ENCODE results near the gene PTPRE.

DNA sequence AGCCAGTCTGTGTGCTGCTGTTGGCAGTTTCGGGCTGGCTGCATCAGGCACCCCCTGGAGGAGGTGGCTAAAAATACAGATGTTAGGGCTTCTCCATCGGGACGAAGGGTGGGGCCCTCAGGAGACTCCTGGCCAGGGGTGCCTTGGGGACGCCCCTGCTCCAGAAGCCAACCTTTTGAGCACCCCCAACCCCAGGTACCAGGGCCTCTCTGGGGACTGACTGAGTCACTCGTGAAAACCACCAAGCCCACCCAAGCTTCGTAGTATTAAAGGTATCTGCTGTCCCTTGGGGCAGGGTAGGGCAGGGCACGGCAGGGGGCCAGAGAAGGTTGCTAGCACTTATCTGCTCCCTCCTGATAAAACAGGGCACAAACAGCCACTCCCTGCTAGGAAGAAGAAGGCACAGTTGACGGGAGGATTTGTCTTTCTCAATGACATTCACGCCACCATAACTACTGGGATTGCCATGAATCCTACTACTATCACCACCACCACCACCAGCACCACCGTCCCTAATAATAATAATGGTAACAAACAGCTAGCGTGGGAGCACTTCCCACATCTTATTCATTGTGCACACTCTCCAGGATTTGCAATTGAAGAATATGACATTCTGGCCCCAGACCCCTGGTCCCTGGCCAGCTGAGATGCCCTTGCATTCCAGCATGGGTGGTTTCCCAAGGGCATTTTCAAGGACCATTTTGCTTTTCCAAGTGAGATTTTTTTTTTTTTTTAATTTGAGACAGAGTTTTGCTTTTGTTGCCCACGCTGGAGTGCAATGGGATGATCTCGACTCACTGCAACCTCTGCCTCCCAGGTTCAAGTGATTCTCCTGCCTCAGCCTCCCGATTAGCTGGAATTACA is 117.6 kb upstream of the CTBP2 start:
- RAMPAGE, long total RNA = no peak
- RRBS = no CpG with 5 or more reads among the region's 14 CpGs

- RAMPAGE, long total RNA = no peak
- RRBS = 2% methylated on average over 14 of the region's 22 CpGs
Observed at GRCh38 chr10:125161425-125161735, 133.5 kb upstream of the CTBP2 start.

DNA sequence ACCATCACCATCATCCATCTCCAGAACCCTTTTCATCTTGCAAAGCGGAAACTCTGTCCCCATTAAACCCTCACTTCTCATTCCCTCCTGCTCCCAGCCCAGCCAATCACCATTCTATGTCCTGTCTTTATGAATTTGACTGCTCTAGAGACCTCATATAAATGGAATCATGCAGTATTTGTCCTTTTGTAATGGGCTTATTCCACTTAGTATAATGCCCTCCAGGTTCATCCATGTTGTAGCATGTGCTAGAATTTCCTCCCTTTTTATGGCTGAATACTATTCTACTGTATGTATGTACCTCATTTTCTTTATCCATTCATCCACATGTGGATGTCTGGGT is 202.1 kb upstream of the CTBP2 start:
- RAMPAGE, long total RNA = no peak
- RRBS = no CpG with 5 or more reads among the region's 1 CpG

DNA sequence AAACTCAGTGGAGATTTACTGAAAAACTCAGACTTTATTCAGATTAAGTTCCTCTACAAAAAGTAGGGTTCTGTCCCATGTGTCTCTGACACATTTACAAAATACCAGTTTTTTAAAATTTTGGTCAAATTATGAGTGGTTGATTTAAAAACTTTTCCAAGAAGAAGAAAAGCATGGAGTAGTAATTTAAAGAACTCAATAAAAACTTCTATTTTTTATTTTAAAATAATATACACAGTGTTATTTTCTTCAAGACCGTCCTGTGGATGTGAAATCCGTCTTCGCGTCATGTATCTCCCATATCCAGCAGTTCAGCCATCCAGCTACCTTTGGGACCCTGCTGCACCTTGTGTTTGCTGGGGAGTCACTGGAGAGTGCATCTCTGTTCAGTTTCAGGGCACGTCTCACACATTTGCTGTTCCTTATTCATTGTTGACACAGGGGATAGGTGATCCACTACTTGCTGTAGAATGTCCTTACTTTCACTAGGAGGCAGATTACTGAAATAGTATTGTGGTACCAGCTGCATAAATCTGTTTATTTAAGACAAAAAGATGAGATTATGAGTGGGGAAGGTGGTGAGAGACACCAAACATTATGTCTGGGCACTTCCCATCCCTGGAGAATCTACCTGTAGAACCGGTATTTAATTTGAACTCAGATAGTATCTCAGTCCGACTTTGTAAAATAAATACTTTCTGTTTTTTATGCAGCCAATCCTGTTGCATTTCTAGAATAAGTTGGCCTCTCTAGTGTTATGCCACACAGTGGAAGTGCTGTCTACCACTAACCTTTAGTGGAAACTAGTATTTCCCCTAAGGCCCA is 13.2 kb downstream of the BCCIP start:
- RAMPAGE, long total RNA = no peak
- RRBS = no CpG with 5 or more reads among the region's 7 CpGs

GRCh38 chr10:125844862-125845489 is 21.6 kb downstream of the BCCIP start:
- RAMPAGE, long total RNA = no peak
- RRBS = no CpG with 5 or more reads among the region's 6 CpGs

DNA sequence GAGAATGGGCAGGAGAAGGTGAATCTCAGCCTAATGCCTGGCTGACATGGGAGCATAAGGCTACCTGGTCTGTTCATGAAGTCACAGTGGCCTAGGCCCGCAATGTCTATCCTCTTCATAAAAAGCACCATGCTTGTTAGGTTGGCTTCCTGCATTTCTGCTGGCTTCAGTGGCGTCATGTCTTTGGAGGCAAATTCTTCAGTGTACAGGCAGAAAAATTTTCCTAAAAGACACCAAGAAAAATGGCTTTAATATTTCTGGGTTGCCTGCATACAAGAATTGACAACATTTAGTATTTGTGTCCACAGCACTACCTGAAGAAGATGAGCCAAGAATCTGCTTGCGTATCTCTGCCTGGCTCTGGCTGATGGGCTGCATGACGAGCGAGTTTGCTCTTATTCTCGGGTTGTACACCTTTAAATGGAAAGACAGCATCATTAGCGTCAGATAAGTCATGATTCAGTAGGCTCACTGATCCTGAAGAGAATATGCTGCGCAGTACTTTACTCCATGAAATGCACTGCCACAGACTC is 28.8 kb downstream of the DHX32 start:
- RAMPAGE, long total RNA = no peak
- RRBS = no CpG with 5 or more reads among the region's 8 CpGs

GRCh38 chr10:126024516-126025114 is 128.3 kb downstream of the FANK1 start:
- RAMPAGE, long total RNA = no peak
- RRBS = no CpG with 5 or more reads among the region's 1 CpG

- RAMPAGE, long total RNA = no peak
- RRBS = no CpG with 5 or more reads among the region's 21 CpGs
Observed at GRCh38 chr10:126041689-126042894, 145.7 kb downstream of the FANK1 start.

DNA sequence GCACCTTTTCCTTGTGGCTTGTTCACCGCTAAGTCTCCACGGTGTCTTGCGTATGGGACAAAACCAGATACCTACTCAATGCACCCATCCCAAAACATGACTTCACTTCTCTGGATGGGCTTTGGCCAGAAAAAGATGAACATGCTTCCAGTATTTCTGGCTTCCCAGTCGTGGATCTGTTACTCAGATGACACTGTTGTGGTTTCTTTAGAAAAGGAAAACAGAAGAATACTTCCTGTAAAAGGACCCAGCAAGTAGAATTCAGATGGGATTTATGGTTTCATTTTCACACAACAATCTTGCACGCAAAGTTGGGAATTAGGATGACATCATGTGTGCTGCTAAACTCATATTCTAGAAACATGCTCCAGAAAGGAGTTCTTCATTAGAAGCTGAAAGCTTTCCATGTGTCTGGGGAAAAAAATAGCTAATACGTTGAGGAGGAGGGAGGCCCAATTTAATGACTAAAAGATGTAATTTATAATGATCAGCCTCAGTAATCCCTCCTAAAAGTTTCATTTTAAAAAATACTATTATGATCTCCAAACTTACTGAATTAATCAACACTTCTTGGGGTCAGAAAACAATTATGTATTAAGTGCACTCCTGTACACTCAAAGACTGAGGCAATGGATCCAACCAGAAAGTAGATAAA is 216.6 kb downstream of the ADAM12 start:
- RAMPAGE, long total RNA = no peak
- RRBS = no CpG with 5 or more reads among the region's 6 CpGs

GRCh38 chr10:126561377-126561868 is 109.1 kb downstream of the C10orf90 start:
- RAMPAGE, long total RNA = no peak
- RRBS = no CpG with 5 or more reads among the region's 9 CpGs

DNA sequence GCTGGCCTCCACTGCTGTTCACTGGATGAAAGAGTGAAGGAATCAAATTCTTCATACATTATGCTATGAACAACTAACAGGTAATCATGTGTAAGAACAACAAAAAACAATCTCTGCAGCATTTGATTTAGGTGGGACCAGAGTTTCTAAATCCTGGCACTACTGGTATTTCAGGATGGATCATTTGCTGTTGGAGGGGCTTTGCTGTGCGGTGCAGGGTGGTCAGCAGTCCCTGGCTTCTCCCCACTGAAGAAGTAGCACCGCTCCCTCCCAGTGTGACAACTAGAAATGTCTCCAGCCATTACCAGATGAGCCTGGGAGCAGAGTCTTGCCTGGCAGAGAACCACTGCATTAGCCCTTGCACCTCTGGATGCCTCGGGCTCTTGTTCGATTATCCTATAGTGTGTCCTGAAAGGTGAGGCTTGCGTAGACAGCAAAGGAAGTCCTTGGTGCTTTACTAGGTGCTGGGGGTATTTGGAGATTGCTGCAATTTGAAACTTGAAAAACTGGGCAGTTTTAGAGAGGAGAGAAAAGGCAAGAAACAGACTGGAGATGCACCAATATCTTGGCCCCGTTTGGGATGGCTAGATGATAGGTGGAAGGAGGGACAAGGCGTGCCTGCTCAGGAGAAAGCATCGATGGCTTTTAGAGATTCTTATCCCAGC is 18.1 kb downstream of the INSYN2A start:
- RAMPAGE, long total RNA = no peak
- RRBS = no CpG with 5 or more reads among the region's 8 CpGs

DNA sequence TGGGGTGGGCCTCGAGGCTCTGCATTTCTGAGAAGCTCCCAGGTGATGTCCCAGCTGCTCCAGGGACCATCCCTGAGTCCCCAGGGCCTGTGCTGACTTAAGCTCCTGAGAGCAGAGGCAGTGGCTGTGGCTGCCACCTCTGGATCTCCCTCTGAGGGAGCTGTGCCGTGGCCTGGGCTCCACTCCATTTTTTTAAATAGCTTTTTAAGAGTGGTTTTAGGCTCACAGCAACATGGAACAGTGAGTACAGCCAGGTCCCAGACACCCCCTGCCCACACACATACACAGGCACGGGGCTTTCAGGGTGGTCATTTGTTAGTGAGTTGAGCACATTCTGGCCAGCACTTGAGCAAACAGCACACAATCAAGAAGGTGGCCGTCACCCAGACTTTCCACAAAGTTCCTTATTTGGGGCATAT is 156.8 kb upstream of the NPS start:
- RAMPAGE, long total RNA = no peak
- RRBS = no CpG with 5 or more reads among the region's 4 CpGs

- RAMPAGE, long total RNA = no peak
- RRBS = no CpG with 5 or more reads among the region's 2 CpGs
Observed at GRCh38 chr10:127534309-127534546, 14.9 kb upstream of the NPS start.

- RAMPAGE, long total RNA = no peak
- RRBS = no CpG with 5 or more reads among the region's 15 CpGs
Observed at GRCh38 chr10:127734562-127735264, 2.3 kb upstream of the FOXI2 start.

GRCh38 chr10:127834092-127834610 is 58.6 kb downstream of the CLRN3 start:
- RAMPAGE, long total RNA = no peak
- RRBS = no CpG with 5 or more reads among the region's 7 CpGs

DNA sequence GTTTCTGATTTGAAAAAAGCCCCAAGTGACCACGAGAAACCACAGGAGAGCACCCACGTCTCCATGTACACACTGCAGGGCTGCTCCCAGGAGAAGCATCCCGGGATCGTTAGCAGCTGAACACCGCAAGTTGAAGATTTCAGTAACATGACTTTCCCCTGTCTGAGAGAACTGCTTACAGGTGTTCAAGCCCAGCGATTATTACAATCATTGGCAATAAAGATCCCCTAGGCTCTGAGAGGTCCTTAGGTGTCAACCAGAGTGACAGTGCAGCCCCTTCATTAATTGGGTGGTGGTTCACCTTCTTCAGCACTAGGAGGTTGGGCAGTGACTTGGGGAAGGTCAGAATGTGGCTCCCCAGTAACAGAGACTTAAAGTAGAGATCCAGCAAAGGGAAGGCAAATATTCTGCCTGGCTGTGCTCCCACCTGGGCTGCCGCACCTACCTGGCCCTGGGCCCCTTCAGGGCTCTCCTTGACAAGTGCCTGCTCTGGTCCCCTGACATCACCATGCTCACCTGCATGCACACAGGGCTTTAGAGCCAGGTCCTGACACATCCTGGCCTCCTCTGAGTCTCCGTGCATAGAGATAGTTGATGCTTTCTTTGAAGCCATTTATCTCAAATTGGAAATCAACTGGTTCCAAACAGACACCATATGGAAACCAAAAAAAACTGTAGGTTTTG is 1.9 kb downstream of the CLRN3 start:
- RAMPAGE, long total RNA = no peak
- RRBS = no CpG with 5 or more reads among the region's 8 CpGs

DNA sequence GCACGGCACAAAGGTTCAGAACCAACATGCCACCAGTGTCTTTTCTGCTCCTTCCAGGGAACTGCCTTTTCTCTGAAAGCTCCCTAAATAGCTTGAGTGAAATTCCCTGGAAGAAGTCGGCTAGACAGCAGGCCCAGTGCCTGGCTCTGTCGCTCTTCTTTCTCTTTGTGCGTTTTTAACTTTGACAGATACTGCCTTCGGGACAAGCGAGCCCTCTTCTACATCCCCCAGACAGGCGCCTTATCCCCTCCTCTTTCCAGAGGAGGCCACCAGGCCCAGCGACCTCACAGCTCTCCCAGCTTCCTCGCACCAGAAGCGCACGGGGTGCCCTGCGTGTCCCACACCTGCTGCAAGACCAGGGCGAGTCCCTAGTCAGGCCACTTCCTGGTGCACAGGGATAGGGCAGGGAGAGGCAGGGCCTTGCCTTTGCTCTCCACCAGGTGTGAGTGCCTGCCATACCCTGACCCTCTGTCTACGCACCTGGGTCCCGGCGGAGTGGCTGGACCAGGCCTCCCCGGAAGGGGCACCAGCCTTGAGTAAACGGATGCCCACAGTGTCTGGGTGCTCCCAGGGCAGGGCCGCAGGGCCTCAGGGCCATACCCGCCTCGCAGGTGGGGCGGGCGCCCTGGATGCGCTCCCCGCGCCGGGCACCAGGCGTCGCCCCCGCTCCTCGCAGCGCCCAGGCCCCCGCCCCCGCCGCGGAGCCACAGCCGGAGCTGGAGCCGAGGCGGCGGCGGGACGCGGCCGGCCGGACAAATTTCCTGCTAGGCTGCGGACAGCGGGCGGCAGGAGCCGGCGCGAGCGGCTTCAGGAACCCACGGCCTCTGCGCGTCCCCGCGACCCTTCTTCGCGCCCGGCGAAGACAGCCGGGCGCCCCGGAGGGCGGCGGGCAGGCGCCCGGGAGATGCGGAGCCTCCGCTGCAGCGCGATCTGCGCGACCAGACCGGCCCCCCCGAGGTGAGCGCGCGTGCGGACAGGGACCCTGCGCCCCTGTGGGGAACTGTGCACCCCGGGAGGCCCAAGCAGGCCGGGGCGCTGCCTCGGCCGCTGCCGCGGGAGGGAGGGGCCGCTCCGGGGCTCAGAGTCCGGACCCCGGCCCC is at the start of gene PTPRE:
TSS of gene PTPRE (plus strand) at position 751 of the 1,100 bp plus-strand sequence.
- RAMPAGE, long total RNA = no peak
- RRBS = 1% methylated on average over 51 of the region's 92 CpGs

GRCh38 chr10:127907453-127908375 is 811 bp downstream of the PTPRE start:
- RAMPAGE, long total RNA = no peak
- RRBS = 3% methylated on average over 25 of the region's 64 CpGs

DNA sequence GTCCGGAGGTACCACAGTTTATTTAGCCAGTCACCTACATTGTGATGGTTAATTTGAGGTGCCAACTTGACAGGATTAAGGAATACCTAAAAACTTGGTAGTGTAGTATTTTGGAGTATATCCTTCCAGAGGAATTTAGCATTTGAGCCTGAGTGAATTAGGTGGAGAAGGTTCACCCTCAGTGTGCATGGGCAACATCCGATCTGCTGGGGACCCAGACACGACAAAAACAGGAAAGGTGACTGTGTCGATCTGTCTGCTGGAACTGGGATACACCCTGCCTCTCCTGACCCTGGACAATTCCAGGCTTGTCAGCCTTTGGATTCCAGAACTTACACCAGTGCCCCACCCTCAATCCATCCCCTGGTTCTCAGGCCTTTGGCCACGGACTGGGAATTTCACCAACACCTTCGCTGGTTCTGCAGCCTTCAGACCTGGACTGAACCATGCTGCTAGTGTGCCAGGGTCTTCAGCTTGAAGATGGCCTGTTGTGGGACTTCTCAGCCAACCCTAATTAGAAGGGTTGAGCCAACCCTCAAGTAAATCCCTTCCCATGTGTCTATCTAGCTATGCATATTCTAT is 41.9 kb downstream of the PTPRE start:
- RAMPAGE, long total RNA = no peak
- RRBS = no CpG with 5 or more reads among the region's 6 CpGs

GRCh38 chr10:127986981-127987689 is 80.2 kb downstream of the PTPRE start:
- RAMPAGE, long total RNA = no peak
- RRBS = no CpG with 5 or more reads among the region's 11 CpGs

All from epithelial cell of alveolus of lung (primary cell).